CMK (cell line): ENCODE results near the genes OR1G1 and OR1R1P.

DNA sequence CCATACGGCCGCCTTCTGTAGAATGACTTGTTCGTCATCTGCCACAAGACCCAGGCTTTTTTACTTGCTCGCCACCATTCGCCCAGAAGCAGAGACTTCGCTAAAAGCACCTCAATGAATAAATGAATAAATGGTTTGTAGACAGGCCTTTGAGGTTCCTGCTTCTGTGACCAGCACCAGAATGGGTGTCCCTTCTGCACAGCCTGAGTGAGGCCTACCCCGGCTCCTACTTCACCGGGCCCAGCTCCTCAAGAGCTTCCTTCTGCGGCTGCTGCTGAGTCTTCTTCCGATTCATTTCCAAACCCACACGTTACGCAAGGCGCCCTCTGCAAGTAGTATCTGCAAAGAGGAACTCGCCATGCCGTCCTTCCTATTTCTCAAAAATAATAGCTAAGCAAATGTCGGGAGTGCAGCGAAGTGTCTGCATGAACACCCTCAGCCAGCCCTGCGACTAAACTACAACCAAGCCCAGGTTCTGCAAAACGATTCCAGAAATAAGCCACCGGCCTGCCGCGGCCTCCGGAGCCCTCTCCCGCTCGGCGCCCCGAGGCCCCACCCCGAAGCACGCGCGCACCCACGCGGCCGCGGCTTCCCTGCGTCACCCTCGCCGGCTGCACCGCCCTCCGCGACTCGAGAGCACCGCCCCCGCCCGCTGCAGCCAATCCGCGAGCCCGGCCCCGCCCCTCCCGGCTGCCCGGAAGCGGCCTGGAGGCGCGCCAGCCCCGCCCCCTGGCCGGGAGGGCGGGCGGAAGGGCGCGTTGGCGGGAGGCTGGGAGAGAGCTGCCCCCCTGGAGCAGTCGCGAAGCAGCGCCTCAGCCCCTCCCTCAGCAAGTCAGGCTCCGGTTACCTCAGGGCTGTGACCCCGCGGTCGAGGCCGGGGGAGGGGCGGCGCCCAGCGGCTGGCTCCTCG, 8.5 kb downstream of the MNT start:
- RRBS: 2% methylated on average over 39 of the region's 73 CpGs

DNA sequence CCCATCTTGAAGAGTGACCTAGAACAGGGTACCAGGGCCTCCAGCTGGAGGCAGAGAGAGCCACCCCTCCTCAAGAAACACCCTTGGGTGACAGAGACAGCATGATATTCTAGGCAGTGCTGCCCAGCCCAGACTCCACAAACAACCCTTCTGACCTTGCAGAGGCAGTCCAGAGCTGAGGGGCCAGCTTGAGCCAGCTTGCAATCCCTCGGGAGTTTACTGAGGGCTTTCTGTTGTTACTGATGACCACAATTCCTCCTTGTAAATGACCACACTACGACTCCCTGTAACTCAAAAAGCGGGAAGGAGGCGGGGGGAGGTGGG, 18.6 kb upstream of the MNT start:
- RRBS: no CpG with 5 or more reads among the region's 4 CpGs

GRCh38 chr17:2686803-2687272, 24.7 kb downstream of the CLUH start:
- RRBS: no CpG with 5 or more reads among the region's 7 CpGs

DNA sequence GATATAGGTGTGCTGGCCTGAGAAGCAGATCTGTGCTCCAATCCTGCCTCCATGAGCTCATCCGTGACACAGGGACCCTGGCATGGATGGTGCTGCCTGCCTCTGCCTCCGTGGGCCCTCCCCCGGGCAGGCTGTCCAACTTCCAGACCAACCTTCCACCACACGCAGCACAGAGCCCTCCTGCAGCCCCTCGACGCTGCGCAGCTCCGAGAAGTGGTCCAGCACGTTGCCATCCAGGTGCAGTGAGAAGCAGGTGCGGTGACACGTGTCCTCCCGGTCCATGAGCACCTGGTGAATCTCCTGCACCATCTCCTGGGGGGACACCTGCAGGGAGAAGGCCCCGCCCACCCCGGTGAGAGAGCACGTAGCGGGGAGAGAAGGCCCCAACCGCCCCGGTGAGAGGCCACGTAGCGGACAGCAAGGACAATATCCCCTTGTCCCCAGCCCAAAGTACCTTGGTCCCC, 8.4 kb downstream of the CLUH start:
- RRBS: 92% methylated on average over 7 of the region's 20 CpGs

- RRBS: no CpG with 5 or more reads among the region's 20 CpGs
Measured at GRCh38 chr17:2704349-2704665, 7.3 kb downstream of the CLUH start.

DNA sequence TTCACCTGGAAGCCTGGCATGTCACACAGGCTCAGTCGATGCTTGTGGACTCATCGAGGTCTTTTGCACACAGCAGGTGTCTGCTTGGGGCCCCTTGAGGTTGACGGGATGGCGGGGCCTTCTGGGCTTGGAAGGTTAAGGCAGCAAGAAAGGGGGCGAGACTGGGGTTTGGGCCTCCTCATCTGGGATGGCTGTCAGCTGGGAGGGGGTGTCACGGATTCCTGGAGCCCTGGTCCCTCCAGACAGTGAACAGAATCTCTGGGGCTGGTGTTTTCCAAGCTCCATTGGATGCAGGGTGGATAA, 2.0 kb downstream of the RAP1GAP2 start:
- RRBS: no CpG with 5 or more reads among the region's 6 CpGs

- RRBS: no CpG with 5 or more reads among the region's 3 CpGs
Measured at GRCh38 chr17:3127321-3127744, at the start of gene OR1G1. Gene OR1G1 (minus strand): TSS chr17:3127551.

DNA sequence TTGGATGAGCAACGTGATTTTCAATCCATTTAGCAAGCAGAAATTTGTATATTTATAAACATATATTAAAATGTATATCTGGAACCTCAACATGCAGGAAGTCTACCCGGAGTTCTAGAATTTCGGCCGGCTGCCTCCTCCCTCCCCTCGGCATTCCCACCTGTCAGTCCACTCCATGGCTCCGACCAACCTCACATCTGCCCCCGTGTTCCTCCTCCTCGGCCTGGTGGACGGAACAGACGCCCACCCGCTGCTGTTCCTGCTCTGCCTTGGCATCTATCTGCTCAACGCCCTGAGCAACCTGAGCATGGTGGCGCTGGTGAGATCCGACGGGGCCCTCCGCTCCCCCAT, at the start of gene OR1R1P:
TSS of gene OR1R1P (plus strand) at position 176 of the 351 bp plus-strand sequence.
- RRBS: no CpG with 5 or more reads among the region's 16 CpGs

DNA sequence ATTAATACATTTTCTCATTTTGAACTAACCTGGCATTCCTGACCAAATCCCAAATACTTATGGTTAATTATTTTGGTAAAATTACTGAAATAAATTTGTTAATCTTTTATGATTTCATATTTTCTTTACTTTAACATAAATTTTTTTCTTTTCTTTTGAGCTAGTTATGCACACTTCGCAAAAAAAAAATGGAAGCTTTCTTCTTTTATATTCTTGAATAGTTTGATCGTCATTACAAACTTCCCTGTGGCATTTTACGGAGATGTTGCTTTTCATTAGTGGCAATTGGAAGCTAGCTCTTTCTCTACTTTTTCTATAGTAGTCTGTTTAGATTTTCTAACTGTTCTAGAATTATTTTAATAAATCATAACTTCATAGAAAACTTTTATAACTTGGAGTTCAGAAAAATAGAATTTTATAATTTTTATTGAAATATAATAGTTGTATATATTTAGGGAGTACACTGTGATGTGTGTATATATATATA, 17.3 kb downstream of the OR1E2 start:
- RRBS: no CpG with 5 or more reads among the region's 3 CpGs

DNA sequence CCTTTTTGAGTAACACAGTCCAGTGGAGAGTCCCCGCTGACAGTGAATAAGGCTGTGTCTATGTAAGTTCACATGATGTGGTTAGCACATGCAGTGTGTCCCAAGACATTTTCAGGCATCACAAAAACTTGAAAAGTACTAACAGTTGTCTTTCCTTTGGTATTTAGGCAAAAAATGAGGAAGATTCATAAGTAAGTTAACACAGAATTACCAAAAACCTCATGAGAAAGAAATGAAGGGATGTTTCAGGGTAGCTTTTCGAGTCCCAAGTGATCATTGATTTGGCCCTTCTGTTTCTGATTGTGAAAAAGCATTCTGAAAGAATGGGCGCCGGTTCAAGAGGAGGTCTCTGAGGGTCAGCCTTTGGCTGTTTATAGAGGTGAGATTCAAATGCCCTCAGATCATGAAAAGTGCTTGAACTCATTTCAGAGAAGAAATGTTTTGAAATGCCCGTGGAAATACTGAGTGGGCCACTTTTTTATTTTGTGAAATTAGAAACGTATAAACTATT, 491 bp upstream of the ASPA start:
- RRBS: no CpG with 5 or more reads among the region's 6 CpGs

DNA sequence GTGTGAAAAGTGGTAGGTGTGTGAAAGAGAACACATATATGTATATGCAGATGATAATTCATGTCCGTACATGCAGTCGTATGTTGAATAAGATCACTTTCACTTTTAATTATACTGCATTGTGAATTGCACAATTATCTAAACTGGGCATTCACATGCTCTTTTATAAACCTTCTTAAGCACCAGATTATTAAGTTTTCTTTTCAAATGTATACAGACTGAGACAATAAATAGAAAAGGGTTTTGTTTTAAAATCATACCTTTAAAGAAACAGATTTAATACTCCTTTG, 581 bp downstream of the ASPA start:
- RRBS: no CpG with 5 or more reads among the region's 2 CpGs

DNA sequence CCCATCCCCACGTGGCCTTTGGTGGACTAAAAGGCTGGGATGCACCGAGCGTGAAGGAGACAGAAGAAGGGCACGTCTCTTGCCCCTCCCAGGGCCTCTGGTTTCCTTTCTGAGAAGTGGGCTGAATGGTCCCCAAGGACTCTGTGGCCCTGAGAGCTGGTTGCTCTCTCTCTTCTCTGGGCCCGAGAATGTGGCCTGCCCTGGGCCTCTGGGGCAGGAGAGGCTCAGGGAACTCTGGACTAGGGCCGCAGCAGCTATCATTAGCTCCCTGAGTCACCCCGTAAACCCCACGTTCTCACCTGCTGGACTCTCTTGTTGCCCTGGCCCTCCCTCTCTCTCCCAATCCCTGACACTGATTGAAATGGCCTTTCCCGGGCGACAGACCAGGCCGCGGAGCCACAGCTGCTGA, 775 bp downstream of the TRPV3 start:
- RRBS: no CpG with 5 or more reads among the region's 12 CpGs

DNA sequence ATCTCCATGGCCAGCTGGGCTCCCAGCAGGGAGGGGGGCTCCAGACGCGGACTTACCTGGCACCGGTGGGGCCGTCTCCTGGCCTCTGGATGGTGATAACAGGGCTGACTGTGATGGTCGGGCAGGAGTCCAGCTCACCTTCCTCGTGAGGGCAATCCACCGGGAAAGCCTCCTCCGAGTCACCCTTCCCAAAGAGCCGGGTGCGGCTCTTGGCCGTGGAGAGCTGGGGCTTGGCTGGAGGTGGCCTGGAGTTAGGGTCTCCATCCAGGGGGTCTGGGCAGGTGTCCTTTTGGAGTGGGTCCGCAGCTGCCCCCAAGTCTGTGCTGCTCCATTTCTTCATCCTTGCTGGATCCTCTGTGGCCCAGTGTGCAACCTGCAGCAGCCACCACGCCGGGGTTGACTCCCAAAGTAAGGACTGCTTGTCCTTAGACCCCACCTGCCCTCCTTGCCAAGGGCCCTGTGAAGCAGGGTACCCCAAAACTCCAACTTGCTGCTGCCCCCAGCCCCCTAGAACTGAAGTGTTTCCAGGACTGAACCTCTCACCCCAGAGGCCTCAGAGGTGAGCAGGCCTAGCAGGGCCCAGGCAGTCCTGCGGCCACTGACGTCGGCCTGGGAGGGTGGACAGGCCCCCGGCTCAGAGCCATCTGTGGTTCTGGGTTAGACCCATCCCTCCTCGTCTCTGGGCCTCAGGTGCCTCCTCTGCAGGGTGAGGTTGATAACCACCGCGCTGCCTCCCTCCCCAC, 17.0 kb downstream of the TRPV1 start:
- RRBS: 96% methylated on average over 4 of the region's 21 CpGs

DNA sequence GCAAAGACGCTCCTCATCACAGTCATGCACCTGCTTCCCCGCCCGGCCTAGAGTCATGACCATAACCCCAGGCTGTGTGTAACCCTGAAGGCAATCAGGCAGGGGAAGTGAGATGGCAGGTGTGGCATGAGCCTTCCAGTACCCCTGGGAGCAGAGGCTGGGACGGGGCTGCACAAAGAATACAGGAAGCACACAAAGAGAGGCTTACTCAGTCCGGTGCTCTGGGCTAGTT, 9.4 kb downstream of the CTNS start:
- RRBS: 82% methylated on average over 3 of the region's 5 CpGs

DNA sequence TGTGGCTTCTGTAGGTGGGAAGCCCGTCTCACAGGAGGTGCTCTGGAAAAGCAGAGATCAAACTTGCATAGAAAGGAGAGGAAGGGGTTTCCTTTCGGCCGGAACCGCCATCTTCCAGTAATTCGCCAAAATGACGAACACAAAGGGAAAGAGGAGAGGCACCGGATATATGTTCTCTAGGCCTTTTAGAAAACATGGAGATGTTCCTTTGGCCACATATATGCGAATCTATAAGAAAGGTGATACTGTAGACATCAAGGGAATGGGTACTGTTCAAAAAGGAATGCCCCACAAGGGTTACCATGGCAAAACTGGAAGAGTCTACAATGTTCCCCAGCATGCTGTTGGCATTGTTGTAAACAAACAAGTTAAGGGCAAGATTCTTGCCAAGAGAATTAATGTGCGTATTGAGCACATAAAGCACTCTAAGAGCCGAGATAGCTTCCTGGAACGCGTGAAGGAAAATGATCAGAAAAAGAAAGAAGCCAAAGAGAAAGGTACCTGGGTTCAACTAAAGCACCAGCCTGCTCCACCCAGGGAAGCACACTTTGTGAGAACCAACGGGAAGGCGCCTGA, 3.2 kb downstream of the TAX1BP3 start:
- RRBS: no CpG with 5 or more reads among the region's 14 CpGs

DNA sequence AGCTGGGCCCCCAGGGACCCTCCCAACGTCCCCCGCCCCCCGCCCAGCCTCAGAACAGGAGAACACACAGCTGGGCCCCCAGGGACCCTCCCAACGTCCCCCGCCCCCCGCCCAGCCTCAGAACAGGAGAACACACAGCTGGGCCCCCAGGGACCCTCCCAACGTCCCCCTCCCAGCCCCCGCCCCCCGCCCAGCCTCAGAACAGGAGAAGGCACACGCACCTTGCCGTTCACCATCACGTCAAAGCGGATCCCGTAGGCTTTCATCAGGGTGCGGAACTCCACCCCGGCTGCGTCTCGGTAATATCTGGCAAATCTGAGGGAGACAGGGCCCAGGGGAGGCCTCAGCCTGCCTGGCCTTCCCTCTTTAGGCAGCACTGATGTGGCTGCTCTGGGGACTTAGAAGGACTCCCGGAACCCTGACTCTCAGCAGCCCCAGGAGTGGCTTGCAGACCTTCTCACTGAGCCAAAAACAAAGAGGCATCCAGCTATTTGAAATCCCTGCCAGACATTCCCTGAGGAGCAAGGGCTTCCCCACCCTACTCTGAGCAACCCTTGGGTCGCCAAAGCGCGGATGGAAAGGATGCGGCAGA, 8.1 kb downstream of the P2RX5 start:
- RRBS: no CpG with 5 or more reads among the region's 23 CpGs

GRCh38 chr17:3738489-3739112, 14.9 kb downstream of the HASPIN start:
- RRBS: no CpG with 5 or more reads among the region's 14 CpGs

DNA sequence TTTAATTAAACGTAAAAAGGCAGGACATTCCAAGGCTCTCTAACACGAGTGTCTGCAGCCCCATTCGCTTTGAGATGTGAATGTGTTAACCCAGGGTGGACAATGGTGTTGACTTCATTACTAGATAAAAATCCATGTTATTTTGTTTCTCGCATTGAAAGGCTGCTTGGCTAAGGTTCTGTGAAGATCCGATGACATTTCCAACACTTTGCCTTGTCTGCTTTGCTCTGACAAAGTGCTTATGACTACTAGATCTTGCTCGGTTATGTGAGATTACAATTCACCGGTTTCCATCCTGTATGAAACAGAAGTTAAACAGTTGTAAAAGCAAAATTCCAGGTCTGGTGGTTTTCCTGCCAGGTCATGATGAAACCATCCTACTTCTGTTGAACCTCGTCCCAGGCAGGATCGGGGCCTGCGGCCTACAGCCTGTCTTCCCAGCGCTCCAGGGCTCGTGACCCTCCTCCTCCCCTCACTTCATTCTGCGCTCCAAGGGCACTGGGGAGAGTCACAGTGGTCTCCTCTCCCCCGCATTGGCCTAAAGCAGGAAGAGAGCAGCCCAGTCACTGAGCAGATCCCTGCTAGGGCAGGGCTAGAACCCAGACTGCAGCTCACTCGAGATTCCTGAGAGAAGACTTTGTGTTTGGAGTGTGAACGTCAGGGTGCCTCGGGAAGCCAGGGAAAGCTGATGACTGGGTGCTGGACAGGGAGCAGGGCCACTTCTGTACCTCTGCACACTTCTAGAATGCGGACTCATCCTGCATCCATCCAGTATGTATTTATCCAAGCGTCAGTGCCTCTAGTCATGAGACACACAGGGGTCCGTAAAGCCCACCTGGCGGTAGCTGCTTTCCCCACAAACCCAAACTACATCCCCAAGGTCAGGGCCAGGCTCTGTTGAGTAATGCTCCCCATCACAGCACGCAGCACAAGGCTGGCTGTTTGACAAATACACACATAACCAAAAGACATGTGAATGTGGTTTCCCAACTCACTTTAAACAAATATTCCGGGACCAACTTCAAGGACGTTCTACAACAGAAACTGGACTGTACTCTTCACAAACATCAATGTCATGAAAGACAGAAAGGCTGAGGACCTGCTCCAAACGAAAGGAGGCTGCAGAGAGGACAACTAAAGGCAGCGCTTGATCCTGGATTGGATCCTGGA, 1.6 kb upstream of the ITGAE start:
- RRBS: no CpG with 5 or more reads among the region's 26 CpGs

DNA sequence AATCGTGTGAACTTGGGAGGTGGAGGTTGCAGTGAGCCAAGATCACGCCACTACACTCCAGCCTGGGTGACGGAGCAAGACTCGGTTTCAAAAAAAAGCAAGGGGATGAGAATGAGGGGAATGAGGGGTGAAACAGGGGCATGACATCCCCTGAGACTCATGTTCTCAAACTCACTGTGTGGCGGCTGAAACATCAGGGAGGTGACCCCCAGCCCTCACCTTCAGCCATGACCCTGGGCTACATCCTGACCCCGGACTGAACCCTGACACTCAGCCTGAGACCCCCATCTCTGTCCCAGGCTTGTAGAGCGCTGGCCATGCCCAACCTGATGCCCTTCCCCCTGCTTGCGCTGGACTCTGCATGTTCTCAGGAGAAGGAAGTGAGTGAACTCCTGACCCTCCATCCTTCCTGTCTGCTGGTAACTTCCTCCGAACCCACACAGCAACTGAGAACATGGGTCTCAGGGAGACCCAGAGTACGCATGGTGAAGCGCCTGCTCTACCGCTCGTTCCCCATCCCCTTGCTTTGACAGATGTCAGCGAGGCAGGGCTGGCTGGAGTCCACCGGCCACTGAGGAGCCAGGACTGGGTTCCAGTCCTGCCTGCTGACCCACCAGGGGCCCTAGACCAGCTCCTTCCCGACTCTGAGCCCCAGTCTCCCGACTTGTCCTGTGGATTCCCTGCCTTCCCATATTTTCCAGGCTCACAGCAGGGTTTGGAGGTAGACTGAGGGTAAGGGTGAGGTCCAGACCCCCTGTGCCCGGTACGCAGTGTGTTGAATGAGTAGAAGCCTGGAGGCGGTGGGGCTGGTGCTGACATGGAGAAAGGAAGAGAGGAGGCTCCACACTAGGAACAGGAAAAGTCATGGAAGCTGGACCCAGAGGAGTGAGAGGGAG, 6.1 kb downstream of the CAMKK1 start:
- RRBS: no CpG with 5 or more reads among the region's 20 CpGs

DNA sequence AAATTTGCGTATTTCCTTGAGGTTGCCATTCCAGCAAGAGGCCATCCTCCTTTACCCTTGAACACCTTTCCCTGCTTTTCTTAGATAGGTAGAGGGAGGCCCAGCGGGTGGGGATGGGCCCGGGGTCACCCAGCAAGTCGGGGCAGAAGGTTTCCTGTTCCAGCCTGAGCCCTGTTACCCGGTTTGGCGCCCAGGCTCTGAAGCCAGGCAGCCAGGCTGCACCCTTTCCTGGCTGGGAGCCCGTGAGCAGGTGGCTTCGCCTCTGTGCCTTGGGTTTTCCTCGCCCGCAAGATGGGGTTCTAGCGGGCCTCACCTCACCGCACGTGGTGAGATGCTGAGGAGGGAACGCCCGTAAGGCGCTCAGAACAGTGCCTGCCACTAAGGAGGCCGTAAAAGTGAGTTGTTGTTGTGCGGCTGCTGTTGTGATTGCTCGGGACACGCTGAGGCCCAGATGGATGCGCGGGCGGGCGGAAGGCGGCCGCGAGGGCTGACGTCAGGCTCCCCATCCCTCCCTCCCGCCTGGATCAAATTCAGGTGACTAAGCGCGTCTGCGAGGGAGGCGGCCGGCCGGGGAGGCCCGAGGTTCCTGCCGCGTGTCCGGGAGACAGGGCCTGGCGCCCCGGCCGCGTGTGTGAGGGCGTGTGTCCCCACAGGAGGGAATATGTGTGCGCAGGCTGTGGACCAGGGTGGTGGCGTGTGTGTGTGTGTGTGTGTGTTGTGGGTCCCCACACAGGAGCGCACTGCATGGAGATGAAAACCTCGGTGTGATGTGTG, 4.4 kb downstream of the CAMKK1 start:
- RRBS: 48% methylated on average over 3 of the region's 48 CpGs